Metanephros (tissue), 2 donors: Measurements from ENCODE around the genes OR9I1 and GLYATL1.

DNA sequence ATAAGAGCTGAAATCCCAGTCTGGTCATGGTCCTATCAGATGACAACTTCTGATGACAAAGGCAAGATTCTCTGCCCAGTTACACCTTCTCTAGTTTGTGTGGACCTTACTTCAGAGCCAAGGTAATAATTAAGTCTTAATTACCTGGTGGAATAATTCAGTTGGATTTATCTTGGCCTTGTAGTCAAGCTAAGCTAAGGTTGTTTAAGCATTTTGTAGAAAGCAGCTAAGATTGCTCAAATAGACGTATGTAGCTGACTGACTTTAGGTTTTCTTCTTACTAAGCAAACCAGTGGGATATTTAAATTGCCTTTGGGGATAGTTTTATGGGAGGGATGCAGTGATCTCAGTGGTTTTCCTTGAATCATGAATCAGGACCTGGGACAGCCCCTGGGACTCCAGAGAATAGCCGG, at the start of gene OR9I1:
Gene OR9I1 (minus strand): TSS at position 244 of the 413 bp plus-strand sequence.
- RAMPAGE, long total RNA: no peak

DNA sequence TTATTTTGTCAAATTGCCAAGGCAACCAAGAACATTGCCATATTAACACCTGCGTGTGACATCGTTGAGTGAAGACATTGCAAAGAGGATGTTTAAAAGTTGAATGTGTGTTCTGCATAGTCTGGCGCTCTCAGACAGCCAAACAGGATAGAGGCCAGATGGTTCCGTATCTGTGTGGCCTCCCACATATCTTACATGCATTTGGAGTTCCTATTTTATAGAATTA, 17.4 kb upstream of the OR5B21 start:
- RAMPAGE, long total RNA: no peak

DNA sequence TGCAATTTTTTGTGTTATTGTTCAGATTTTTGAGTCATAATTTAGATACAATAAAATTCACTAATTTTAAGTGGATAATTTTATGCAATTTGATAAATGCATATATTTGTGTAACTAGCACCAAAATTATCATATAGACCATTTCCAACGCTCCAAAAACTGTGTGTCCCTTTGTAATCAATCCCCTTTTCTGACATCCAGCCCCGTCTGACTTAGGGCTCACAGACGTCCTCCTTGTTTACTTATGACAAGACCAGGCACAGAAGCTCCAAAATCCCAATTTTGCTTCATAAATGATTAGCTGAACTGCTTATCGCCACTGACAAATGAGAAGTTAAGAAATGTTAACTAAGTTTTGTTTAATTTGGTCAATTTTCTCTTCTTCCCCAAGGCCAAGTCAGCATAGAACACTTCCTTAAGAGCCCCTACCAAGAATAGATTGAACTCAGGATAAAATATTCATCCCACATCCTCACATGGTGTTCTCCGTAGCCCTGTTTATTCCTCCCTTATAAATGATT, 30.6 kb upstream of the GLYAT start:
- RAMPAGE, long total RNA: no peak

- RAMPAGE, long total RNA: no peak
Measured at GRCh38 chr11:58939071-58939652, at the start of gene GLYATL1. TSS of gene GLYATL1 (plus strand) at chr11:58939488.

DNA sequence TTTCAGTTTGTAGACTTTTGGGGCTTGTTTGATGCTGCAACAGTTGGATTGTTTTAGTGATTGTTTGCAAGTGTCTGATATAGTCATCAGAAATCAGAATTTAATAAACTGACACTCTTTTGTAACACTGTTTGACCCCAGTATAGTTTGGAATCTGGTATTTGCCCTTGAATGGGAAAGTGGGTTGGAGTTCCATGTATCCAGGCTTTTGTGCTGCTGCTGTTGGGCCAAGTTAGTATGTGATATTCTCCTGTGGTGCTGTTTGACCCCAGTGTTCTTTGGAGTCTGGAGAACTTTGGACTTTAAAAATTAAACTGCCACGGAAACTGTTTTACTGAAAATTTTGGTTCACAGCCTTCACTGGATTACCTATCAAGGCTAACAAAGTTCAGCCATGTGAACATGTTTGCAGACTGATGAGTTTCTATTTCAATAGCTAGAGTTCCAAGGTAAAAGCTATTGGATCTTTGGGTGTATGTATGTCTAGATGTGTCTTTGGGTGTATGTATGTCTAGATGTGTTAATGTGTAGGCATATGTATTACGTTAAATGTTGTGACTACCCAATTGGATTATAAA, 754 bp downstream of the GLYATL1 start:
- RAMPAGE, long total RNA: no peak

DNA sequence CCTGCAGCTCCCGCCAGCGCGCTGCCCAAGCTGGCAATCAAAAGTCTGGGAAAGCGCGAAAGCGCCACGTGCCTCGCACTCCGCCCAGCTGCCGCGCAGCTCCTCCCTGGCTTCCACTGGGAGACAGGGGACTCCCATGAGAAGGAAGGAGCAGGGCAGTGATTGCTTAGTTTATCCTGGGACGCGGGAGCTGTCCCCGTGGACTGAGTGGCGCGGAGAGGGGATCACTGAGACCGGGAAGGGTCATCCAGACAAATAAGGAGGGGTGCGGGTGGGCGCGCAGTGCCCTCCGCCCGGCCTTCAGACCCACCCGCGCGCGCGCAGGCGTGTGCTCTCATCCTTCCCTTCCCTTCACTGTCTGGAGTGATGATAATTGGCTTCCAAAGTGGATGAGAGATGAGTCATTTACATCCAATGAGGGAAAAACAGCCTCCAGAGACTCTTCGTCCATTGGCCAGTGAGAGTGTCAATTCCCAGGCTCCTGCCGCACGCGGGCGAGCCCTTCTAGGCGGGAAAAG, 23.1 kb upstream of the GLYATL1B start:
- RAMPAGE, long total RNA: no peak

GRCh38 chr11:59107278-59107660, 232 bp downstream of the FAM111B start:
- RAMPAGE, long total RNA: no peak

DNA sequence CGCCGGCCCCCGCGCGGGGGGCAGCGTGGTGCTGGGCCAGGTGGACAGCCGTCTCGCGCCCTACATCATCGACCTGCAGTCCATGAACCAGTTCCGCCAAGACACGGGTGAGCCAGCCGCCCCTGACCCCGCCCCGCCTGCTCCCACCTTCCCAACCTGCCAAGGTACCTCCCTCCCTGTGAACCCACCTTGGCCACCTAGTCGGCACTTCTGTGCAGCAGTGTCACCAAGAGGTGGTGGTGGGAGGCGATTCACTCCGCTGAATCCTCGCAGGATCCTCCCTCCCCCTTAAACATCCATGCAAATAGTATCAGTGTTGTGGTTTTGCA, 732 bp downstream of the DTX4 start:
- RAMPAGE, long total RNA: no peak

GRCh38 chr11:59187488-59188206, 15.7 kb downstream of the DTX4 start:
- RAMPAGE, long total RNA: no peak

GRCh38 chr11:59211920-59212705, 614 bp downstream of the MPEG1 start:
- RAMPAGE, long total RNA: no peak

- RAMPAGE, long total RNA: no peak
Measured at GRCh38 chr11:59267970-59268396, 55.3 kb upstream of the MPEG1 start.

GRCh38 chr11:59550225-59550802, 39.0 kb downstream of the OR4D9 start:
- RAMPAGE, long total RNA: no peak

DNA sequence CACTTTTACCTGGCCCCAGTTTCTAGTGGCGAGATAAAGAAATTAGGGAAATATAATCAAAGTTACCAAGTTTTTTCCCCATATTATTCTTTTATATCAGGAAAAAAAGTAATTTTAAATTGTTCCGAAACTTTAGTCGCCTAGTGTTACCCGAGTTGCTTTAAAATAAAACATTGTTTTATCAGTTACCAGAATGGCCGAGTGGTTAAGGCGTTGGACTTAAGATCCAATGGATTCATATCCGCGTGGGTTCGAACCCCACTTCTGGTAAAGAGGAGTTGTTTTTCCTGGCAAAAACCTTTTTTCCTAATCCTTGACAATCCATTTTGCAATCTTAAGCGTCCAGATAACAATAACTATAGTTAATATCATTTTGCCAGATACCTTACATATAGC, 40.2 kb downstream of the OR4D9 start:
- RAMPAGE, long total RNA: no peak

- RAMPAGE, long total RNA: no peak
Measured at GRCh38 chr11:59560236-59561178, 49.2 kb downstream of the OR4D9 start.

- RAMPAGE, long total RNA: no peak
Measured at GRCh38 chr11:59610254-59610872, 5.2 kb downstream of the OSBP start.

DNA sequence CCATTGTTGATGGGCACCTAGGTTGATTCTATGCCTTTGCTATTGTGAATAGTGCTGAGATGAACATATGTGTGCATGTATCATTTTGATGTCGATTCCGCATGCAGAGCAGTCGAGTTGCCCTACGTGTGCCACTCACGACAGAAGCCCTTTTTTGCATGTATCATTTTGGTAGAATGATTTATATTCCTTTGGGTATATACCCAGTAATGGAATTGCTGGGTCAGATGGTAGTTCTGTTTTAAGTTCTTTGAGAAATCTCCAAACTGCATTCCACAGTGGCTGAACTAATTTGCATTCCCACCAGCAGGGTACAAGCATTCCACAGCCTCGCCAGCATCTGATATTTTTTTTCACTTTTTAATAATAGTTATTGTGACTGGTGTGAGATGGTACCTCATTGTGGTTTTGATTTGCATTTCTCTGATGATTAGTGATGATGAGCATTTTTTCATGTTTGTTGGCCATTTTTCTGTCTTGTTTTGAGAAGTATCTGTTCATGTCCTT, 11.3 kb upstream of the OSBP start:
- RAMPAGE, long total RNA: no peak

- RAMPAGE, long total RNA: no peak
Measured at GRCh38 chr11:59668011-59668737, 663 bp downstream of the PATL1 start.

- RAMPAGE, long total RNA: no peak
Measured at GRCh38 chr11:60161165-60161536, 21.7 kb downstream of the MS4A6A start.

- RAMPAGE, long total RNA: no peak
Measured at GRCh38 chr11:60252728-60253045, 9.8 kb upstream of the MS4A4E start.

DNA sequence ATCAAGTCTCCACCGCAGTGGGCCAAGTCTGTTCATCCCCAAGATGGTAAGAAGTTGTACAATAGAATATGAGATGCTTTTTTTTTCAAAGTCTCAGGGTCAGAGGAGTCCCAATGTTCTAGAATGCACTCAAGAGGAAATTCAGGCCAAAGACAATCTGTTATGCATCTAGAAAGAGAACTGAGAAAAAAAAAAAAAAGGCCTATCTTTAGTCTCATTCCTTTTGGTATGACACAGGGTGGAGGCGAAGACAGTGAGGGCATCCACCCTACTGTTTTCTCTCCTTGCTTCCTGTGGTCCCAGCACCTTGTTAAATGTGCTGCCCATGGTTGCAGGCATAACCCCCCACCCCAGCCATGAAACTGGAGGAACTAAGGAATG, 20.3 kb downstream of the MS4A6E start:
- RAMPAGE, long total RNA: no peak